H9 (cell line): Measurements from ENCODE around the genes MSLN and PTX4.

DNA sequence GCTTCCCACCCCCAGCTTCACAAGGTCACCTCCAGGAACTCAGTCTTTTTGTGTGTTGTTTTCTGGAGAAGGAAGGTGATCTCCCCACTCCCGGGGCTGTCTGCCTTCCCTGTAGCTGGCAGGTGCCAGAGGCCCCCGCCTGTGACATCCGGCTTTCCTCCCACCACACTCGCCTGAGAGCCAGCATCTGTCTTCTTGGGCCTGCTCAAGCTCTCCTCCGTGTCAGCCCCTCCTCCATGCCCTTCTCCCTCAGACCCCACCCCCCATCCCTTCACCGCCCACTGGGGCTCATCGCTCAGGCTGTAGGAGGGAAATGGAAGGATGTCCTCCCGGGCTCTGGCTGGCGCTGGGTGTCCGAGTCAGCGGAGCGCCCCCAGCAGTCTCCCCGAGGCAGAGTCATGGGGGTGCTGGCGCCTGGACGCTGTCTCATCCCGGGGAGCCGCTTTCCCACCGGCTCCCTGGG is 624 bp upstream of the ANTKMT start:
- PRO-cap = bidirectional peak, plus-strand start at position 379 of the sequence, minus-strand start at position 189 of the sequence

DNA sequence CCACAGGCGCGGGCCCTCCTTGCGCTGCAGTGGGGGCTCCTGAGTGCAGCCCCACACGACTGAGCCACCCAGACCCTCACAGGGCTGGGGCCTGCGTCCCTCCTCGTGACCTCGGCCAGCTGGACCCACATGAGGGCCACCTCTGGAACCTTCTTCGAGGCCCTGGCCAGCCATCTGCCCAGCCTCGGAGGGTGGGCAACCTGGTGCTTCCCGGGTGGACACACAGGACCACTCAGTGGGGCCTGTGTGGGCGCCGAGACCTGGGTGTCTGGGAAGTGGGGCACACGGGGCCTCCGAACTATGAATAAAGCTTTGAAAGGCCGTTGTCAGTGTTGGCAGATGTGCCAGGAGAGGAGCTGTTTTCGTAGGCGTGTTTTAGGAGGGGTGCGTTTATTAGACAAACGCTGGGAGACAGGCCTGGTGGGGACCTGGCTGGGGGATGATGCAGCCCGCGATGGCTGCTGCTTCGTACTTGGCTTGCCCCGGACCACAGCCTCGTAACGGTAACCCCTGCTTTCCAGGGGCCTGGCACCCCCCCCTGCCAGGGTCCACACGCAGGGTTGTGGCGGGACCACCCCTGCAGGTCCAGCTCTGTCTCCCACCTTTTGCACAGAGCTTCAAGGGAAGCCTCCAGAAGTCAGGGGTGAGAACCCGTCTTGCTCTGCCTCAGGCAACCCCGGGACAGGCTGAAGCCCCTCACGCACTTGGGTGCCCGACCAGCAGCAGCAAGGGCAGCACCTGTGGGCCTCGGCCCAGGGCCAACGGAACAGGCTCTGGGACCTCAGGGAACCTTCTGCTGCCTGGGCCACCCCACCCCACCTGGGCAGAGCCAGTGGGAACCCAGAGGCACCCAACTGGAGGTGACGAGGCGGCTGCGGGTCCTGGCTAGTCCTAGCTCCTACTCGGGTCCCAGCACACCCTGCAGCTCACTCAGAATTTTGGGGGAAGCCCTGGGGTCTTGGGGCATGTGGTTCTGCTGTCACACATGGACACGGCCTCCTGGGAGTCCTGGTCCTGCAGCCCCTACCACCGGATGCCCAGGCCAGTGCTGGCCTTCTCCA is 2.8 kb downstream of the HAGHL start:
- PRO-cap = no peak

- PRO-cap = unidirectional peak, minus-strand start at chr16:752052
These were observed 8.7 kb upstream of the MSLN start for GRCh38 chr16:751761-752271.

GRCh38 chr16:760445-761339 is at the start of gene MSLN:
Gene MSLN, plus strand, starts transcription at chr16:760734.
- PRO-cap = no peak

DNA sequence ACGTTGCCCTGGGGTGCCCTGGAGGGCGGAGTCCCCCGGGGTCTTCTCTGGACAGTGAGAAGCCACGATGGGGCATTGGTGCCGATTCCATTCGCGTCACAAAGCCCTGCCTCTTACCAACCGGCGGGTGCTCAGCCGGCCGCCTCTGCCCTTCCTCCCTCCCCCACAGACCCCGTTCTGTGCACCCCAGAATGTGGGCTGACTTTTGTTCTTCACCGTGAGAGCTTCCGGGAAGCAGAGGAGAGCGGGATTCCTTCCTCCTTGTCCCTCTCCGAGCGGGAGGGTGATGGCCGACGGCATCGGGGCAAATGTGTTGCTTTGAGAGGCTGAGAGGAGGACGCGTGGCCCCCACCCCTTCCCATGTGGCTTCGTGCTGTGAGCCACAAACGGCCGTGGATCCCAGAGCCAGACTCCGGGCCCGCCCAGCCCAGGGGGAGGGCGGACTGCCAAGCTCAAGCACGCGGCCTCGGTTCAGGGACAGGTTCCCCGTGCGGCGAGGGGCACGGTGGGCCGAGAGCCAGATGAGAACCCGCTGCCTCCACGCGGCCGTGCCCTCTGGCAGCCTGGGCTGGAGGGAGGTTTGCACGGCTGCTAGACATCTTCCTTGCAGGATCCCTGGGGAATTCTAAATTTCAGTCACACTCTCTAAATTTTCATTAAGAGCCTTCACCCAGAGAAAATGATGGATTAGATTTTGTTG is 24.7 kb upstream of the GNG13 start:
- PRO-cap = no peak

DNA sequence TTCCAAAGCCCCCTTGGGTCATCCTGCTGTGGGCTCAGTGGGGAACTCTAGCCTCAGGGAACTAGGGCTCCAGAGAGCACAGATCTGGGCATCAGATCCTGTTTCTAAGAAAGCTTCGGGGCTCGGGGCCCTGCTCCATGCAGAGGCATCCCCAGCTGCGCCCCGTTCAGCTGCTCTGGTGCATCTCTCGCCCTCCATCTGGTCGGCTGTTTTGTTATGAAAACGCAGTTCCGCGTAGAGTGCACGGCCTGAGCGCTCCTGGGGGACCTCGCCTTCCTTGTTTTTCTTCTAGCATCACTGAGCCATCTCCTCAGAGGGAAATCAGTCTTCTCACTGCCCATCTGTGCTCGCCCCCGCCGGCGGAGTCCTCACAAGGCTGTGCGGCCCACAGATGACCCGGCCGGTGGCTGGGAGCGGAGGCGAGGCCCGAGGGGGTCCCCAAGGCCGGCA is 72.4 kb upstream of the GNG13 start:
- PRO-cap = no peak

GRCh38 chr16:997194-997747 is 15.7 kb downstream of the SOX8 start:
- PRO-cap = bidirectional peak, plus-strand start at chr16:997663, minus-strand start at chr16:997573

DNA sequence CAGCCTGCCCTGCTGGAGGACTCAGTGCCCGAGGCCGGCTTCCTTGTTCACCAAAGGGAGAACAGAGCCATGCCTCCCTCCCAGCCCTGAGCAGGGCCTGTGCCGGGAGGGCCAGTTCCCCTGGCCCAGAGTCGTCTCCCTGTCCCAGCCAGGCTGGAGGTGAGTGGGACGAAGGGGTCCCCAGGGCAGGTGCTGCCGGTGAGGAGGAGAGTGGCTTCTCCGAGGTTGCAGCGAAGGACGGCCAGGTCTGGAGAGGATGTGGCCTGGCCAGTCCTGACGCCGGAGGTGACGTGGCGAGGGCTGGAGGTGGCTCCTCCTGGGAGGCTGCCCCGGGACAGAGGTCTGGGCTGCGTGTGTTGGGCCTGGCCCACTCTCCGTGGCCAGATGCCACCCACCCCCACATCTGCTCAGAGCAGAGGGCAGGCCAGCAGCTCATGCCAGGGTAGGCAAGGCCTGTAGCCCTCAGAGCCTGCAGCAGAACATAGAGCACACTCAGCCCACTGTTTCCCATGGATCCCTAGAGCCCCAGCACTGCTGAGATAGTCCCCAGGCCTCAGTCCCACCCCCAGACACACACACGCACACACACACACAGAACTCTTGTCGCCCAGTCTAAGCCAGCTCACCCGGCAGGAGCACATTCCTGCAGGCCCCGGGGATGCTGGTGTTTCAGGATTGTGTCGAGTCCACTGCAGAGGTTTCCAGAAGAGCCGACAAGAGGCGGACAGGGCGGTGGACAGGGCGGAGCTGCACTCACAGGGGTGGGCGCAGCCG is 33.1 kb downstream of the SOX8 start:
- PRO-cap = no peak

GRCh38 chr16:1024358-1024756 is 42.8 kb downstream of the SOX8 start:
- PRO-cap = no peak

DNA sequence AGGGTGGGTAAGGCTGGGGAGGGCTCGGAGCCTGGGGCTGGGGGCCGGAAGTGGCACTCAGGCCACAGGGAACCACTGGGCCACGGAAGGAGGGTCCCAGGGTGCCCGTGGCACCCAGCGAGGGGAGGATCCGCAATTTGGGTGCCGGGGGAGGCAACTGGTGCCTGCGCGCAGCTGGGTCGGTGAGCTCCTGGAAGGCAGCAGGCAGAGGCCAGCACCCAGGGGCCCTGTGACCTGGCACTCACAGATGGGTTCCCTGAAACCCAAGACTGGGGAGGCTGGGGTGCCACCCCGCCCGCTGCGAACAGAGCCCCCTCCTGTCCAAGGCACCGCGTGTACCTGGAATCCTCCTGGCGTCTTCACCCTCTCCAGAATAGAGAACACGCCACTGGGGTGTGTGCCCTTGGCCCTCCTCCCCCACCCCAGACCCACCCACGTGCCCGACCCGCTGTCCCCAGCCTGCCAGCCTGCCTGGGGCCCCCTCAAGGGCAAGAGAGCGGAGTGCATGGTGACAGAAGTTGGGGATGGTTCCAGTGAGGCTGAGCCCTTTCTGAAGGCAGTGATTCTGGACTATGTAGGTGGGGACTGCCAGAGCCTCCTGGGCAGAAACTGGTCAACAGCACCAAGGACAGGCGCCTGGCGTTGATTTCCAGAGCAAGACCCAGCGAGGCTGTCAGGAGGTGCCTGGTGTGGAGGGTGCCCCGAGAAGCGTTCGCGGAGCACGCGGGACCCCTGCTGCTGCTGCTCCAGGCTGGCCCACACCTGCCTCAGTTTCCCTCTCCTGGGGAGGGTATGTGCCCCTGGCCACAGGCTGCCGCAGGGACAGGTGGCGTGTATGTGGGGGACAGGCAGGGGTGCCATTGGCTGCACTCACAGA is 918 bp downstream of the SSTR5 start:
- PRO-cap = no peak

GRCh38 chr16:1091088-1091820 is 4.8 kb downstream of the C1QTNF8 start:
- PRO-cap = unidirectional peak, plus-strand start at chr16:1091501

DNA sequence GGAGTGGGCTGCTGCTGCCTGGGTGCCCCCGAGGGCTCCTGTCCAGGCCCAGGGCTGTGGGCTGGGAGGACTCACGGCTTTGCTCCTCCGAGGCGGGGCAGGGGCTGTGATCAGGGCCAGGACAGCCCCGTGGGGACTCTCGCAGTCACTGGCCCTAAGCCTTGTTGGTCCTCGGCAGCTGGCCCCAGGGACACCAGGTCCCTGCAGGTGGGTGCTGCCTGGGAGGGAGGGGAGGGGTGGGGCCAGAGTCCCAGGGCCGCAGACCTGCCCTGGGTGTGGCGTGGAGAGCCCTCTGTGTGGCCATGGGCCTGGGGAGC is 19.8 kb downstream of the CACNA1H start:
- PRO-cap = no peak

GRCh38 chr16:1223282-1223948 is 1.7 kb downstream of the TPSG1 start:
- PRO-cap = no peak

DNA sequence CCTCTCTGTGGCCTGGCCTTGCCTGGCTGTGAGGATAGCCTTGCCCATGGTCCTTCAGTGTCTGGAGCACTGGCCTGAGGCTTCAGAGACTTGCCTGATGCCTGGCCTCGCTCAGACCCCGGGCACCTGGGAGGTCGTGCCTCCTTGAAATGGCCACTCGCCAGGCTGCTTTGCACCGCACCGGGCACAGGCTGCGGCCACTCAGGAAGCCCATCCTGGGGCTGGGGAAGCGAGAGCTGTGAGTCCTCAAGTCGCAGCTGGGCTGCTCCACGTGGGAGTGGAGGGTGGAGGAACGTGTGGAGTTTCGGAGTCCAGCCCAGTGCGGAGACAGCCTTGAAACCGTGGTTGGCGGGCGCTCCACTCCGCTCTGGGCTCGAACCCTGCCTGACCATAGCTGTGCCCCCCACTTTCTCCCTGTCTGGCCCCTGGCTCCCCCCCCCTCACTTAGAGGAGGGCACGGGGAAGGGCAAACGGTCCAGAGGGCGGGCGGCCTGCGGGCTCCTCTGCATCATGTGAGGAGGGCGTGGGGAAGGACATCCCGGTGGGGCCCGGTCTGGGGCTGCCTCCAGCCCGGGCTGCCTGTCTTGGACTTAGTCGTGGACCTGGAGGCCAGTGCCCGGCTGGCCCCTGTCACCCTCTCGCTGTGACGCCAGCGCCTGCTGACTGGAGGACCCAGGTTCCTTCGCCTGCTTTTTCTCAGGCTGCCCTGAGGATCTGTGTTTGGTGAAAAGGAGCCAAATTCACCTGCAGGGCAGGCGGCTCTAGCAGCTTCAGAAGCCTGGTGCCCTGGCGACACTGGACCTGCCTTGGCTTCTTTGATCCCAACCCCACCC is 2.4 kb downstream of the UBE2I start:
- PRO-cap = no peak

GRCh38 chr16:1349812-1350470 is 1.7 kb downstream of the TSR3 start:
- PRO-cap = no peak

DNA sequence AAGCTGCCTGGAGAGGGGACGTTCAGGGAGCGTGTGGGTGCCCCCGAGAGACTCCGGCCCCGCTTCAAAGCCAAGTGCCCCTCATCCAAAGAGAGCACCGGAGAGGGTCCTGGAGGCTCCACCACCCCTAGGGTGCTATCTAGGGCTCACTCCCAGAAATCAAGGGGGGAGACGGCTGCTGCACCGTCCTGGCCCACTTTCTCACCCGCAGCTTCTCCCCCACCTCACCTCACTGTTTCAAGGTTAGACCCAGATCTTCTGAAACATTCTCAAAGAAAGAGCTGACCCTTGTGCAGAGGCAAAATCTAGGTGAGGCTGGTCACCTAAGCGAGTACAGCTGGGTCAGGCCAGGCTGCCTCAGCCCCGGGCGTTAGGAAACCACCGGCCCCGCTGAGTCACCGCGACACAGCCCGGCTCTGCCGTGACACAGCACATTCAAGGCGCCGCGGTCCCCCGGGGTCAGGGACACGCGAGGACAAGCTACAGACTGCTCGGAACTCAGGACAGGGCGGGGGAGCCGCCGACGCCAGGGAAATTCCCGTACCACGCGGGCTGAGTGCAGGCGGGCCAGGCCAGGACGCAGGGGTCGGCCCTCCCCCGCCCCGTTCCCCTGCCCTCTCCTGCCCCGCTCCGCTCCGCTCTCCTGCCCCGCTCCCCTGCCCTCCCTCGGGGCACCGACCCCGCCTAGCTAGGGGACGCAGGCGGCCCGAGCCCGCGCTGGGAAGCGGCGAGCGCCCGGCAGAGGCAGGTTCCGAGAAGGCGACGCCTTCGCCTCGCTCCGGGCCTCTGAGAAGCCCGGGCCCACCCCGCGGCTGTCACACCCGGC is 27.2 kb downstream of the GNPTG start:
- PRO-cap = unidirectional peak, minus-strand start at position 761 of the sequence

- PRO-cap = no peak
These were observed 18.3 kb downstream of the UNKL start for GRCh38 chr16:1396254-1396630.

GRCh38 chr16:1428488-1428992 is 2.3 kb upstream of the PERCC1 start:
- PRO-cap = no peak

GRCh38 chr16:1460125-1460817 is 14.6 kb downstream of the CLCN7 start:
- PRO-cap = no peak

DNA sequence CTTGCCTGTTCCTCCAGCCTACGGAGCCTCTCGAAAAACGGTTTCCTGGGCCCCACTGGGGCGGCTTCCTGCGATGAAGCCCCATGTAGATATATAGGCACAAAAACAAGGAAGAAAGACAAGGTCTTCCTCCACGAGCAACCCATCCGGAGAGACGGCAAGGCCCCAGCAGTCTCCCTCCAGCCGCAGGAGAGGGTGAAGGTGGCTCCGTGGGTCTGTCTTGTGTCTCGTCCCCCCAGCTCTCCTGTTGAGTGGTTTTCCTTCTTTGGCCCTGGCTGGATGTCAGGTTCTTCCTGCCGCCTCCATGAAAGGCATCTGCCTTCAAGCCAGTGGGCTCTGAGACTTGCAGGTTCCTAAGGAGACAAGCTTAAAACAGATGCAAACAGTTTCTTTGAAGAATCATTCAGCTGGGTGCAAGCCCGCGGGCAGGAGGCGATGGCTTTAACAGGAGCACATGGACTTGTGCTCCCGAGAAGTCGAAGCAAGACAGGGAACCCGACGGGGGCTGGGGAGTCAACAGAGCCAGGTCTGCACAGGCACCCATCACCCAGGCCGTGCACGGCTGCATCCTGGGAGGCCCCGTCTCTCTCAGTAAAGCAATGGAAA is at the start of gene PTX4:
Gene PTX4, minus strand, starts transcription at position 181 of the 606 bp plus-strand sequence.
- PRO-cap = no peak